GM19239 (cell line): ENCODE results near the genes MKI67, C10orf143 and TCERG1L.

DNA sequence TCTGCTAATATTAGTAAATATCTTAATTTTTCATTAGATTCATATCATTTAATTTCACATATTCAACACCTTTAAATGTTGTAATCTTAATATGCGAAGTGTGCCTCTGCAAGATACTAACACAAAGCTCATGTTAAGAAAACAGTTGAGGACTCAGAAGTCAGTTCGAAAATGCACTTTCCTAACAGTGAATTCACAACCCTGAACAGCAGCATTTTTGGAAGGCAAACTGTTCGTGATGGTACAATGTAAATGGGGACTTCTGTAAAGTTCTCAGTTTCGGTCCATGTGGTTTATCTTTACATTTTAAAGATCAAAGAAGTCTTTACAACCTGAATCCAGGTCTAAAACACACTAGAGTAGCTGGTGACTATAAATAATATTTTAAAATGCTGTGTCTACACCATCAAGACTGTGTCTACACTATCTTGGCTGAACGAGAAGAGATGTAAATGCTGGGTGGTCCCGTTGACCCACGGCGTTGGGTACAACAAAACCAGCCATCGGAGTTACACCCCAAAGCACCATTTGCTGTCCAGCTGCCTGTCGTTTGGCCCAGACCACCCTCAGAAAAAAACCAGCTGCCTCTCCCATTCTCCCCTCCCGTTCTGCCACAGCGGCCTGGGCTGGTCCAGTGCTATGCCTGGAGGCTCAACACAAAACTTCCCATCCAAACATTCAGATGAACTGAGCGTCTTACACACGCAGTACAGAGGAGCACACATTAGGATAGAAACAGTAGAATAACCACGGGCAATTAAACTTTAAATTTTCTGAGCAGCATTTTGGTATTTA is 42.9 kb downstream of the MKI67 start:
- RRBS, result no CpG with 5 or more reads among the region's 15 CpGs

- RRBS, result 1% methylated on average over 49 of the region's 110 CpGs
Observed at GRCh38 chr10:128125742-128126731, at the start of gene MKI67. Gene MKI67, minus strand, starts transcription at chr10:128126423.

DNA sequence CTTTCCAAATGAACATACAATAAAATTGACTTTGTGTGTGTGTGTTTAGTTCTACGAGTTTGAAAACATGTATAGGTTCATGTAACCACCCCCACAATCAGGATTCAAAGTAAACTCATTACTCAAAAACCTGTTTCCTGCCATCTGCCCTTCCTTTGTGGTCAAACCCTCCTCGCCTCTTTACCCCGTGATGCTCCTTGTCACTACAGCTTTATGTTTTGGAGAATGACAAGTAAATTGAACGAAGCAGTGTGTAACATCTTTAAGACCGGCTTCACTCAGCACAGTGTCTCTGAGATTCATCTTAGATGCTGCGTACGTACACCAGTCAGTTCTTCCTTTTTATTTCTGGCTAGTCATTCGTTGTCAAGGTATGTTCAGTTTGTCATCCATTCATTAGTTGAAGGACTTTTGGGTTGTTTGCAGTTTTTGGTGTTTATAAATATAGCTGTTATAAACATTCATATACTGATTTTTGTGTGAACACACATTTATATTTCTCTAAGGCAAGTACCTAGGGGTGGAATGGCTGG is 54.7 kb upstream of the MKI67 start:
- RRBS, result no CpG with 5 or more reads among the region's 8 CpGs

DNA sequence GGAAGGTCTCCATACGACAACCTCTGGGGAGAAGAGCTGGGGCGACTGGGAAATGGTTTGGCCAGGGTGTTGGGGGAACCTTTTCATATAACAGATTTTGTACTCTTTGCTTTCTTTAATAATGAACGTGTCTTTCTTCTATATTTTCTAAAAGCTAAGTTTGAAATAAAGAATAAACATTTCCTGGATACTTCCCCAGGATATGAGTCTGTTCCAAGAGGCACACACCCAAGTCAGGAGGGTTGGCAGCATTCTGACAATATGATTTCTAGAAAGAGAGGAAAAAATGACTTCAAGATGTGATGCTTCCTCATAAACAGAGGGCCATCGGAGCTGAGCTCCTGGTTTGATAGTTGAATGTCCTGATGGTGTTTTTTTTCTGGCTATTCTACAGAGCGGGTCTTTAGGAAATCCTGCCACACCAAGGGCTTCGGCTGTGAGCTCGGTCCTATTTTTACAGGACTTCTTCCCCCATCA is 208.5 kb upstream of the MGMT start:
- RRBS, result no CpG with 5 or more reads among the region's 7 CpGs

GRCh38 chr10:129945617-129946292 is 18.3 kb downstream of the EBF3 start:
- RRBS, result no CpG with 5 or more reads among the region's 22 CpGs

DNA sequence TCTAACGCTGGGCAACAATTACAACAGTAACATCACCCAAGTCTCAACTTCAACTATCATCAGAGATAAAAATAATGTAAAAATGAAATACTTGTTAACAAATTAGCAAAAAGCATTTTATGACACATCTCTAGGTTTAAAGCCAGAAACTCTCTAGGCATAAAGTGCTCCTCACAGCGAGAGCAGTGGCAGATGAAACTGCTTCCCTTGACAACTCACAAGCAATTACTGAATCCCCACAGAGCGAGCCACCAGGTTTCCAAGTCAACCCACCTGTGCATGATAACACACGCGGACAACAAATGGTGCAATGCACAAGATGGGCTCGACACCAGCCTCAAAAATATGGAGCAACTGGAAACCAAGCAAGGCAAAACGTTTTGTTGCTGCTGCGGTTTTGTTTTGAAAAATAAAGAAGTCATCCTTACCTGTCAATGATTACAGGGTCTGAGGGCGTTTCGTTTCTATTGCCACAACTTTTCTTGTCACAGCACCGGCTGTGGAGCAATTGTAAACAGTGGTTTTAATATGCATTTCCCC is 7.2 kb downstream of the EBF3 start:
- RRBS, result no CpG with 5 or more reads among the region's 11 CpGs

- RRBS, result no CpG with 5 or more reads among the region's 6 CpGs
Observed at GRCh38 chr10:130021342-130021792, 57.3 kb upstream of the EBF3 start.

GRCh38 chr10:130110714-130111033 is at the start of gene C10orf143:
Gene C10orf143, minus strand, starts transcription at chr10:130110830.
- RRBS, result 1% methylated on average over 4 of the region's 23 CpGs

DNA sequence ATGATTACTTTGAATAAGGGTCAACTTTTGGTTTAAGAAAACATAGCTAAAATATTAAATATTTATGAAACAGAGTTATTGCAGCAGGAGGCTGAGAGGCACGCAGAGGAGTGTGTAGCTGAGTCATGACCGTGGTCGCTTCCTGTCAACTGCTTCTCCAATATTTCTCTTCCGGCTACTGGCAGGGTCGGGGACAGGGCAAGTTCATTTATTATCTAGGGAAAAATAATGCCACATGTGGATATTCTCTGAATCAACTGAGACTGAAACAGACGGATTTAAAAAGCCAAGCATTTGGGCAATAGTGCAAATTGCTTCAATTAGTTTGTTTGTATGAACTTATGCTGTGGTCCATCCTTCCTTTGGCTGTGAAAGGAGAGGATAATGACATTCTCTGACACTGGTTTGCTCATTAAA is 495.3 kb downstream of the GLRX3 start:
- RRBS, result no CpG with 5 or more reads among the region's 6 CpGs

- RRBS, result no CpG with 5 or more reads among the region's 34 CpGs
Observed at GRCh38 chr10:131094465-131095385, 216.8 kb downstream of the TCERG1L start.

DNA sequence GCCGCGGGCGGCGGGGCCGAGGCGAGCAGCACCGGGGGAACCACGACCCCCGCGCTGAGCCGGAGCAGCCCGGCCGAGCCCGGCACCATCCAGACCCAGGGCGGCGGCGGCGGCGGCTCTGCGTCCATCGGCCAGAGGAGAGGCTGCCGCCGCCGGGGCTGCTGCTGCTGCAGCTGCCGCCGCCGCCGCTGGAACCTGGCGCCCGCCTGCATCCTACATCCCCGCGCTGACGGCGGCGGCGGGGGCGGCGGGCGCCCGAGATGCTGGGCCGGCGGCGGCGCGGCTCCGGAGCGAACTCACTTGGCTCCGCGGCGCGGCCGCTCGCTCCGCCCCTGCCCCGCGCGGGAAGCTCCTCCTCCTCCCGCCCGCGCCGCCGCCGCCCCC is at the start of gene TCERG1L:
TCERG1L (minus strand) TSS at position 298 of the 384 bp plus-strand sequence.
- RRBS, result 2% methylated on average over 31 of the region's 63 CpGs

DNA sequence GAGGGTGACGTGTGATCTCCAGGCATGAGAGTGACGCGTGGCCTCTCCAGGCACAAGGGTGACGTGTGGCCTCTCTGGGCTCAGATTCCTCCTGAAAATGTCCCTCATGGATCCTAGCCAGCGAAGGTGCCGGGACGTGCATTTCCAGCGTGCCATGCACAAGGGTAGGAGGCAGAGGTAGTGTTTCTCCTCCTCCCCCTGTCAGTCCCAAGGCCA is 164.5 kb upstream of the TCERG1L start:
- RRBS, result no CpG with 5 or more reads among the region's 8 CpGs

DNA sequence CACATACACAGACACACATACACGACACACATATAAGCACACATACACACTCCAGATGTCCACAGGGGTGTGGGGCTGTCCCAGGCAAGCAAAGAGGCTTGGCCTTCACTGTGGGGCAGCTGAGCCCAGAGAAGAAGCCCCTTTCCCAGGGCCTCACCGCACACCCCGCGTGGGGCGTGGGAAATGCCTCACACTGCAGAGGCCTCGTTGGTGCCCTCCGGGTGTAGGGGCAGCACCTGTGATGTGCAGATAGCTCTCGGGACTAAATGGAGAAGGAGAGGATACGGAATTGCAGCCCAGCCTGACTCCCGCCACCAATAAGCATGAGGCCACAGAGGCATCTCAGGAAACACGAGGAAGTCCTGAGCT is 59.8 kb upstream of the PPP2R2D start:
- RRBS, result no CpG with 5 or more reads among the region's 11 CpGs

DNA sequence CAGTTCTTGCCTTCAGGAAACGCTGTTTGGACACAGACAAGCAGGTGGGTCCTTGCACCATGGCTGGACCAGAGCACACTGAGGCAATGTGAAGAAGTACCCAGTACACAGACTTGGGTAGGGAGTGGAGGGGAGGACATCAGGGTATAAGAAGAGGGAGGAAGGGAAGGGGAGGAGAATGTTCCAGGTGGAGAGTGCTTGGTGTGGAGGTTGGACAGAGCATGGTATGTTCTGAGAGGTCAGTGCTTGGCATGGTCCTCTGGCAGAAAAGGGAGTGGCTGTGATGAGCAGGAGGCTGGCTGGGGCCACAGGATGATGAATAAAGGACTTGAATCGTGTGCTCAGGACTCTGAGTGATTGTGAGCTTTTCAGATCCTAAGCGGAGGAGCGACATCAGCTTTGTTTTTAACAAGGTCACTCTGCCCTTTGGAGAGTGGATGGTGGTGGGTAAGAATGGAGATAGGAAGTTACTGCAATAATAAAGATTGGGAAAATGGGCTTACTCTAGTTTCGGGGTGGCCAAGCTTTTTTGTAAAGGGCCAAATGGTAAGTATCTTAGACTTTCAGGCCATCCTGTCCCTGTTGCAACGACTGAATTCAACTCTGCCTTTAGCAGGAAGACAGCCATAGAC is 8.3 kb downstream of the PPP2R2D start:
- RRBS, result no CpG with 5 or more reads among the region's 6 CpGs

GRCh38 chr10:131917950-131918975 is 17.5 kb downstream of the PPP2R2D start:
- RRBS, result no CpG with 5 or more reads among the region's 31 CpGs

GRCh38 chr10:131919161-131920003 is 18.6 kb downstream of the PPP2R2D start:
- RRBS, result no CpG with 5 or more reads among the region's 29 CpGs

DNA sequence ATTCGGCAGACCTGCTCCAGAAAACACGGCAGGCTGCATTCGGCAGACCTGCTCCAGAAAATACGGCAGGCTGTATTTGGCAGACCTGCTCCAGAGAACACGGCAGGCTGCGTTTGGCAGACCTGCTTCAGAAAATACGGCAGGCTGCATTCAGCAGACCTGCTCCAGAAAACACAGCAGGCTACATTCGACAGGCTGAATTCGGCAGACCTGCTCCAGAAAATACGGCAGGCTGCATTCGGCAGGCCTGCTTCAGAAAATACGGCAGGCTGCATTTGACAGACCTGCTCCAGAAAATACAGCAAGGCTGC is 38.6 kb downstream of the PPP2R2D start:
- RRBS, result no CpG with 5 or more reads among the region's 12 CpGs

DNA sequence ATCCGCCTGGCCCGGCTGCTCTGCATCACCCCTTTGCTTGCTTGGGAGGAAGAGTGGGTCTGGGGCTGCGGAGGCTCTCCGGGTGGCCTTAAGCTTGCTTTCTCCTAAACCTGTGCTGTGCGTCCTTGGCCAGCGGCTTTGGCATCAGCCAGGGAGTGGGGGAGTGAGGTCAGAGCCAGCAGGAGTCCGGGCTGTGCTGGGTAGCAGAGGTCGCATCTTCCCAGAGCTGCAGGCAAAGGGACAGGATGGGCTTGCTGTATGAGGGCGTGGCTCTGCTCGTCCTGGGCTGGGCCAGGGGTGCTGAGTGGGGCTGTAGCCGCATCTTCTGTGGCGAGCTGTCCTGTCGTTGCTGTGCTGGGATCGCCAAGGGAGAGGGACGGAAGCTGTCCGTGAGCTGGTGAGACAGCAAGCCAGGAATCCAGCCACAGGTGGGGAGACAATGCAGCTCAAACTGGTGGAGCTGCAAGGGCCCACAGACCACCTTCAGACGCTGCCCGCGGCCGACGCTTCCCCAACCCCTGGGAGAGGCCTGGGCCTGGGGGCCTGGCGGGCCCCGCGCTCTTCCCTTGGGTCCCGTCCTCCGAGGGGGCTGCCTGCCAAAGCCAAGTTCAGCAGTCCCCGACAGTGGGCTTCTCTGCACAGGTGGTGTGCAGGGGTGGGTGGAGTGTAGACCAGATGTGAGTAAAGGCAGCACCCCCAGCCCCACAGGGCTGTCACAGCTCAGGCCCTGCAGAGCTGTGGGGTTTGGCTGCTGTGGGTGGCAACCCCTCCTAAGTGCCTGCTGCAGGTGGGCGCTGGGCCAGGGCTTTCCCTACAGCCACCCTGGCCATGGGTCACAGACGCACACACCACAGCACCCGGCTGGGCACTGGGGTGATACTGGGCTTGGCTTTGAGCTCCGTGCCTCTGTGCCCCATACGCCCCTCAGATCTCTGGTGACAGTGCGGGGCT is 20.8 kb downstream of the BNIP3 start:
- RRBS, result 97% methylated on average over 4 of the region's 33 CpGs

DNA sequence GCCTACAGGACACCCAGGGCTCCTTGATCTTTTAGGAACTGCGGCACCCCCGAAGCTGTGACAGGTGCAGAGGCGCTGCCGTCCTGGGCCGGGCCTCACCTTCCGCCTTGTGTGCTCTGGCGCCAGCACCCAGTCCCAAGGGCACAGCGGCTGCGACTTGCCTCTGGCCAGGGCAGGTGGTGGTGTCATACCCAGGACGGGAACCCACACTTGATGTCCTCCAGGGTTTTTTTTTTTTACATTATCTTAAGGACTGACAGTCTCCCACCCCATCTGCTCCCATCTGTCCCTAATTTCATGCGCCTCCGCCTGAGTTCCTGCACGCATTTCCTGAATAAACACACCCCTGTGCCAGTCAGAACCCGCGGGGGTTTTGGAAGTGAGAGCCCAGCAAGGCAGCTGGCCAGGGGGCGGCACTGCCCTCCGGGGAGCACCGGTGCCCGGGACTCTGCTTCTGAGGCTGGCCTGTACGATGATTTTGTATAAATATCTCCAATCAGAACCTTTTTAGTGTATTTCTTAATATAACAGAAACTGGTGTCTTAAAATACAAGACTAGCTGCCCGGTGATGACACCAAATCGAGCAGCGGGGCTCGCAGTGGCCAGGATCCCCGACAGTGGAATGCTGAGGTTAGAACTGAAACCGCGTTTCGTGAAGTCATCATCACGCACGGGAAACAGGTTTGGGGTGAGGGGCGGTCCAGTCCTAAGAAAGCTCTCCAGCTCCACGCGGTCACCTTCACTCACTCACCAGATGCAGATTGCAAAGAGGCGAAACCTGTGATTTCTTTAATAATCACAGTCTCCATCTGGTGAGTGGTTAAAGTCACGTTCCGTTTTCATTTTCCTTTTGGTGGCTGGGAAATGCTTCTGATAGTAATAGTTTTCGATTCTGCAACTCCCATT is 19.9 kb downstream of the BNIP3 start:
- RRBS, result 100% methylated on average over 2 of the region's 37 CpGs